Breast (tissue), 4 donors: ENCODE data around the gene MITF.

DNA sequence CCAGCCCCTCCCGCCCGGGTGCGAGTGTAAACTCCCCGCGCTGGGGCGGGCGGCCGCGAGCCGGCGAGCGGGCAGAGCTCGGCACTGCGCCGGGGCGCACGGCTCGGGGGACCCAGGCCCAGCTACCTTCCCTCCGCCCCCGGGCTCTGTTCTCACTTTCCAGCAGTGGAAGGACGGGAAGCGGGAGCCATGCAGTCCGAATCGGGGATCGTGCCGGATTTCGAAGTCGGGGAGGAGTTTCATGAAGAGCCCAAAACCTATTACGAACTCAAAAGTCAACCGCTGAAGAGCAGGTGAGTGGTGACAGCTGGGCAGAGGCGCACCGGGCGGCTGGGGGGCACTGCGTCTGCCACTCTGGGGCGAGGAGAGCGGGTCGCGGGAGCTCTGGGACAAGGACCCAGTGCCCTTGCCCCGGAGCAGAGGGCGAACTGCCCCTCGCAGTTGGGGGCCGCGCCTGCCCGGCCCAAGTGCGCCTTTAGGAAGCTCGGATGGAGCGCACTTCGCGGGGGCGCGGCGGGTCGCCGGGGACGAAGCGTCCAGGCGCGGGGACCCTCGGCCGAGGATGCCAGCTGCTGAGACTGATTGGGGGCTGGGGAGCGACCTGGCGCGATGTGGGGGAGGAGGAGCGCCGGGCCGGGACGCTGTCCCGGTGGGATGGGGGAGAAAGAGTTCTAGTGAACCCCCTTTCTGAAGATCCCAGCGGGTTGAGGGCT lies at the start of gene MITF:
TSS of gene MITF (plus strand) at position 56 of the 713 bp plus-strand sequence.
- PRO-cap, 3 experiments: peak in 3 of 3 experiments; most common plus-strand start position 56 of the sequence (in 2)
- RRBS: 2% methylated on average over 54 of the region's 69 CpGs

GRCh38 chr3:69741094-69741600 lies 1.9 kb downstream of the MITF start:
- PRO-cap, 3 experiments: no peak in any of the 3 experiments
- RRBS: no CpG with 5 or more reads among the region's 10 CpGs

DNA sequence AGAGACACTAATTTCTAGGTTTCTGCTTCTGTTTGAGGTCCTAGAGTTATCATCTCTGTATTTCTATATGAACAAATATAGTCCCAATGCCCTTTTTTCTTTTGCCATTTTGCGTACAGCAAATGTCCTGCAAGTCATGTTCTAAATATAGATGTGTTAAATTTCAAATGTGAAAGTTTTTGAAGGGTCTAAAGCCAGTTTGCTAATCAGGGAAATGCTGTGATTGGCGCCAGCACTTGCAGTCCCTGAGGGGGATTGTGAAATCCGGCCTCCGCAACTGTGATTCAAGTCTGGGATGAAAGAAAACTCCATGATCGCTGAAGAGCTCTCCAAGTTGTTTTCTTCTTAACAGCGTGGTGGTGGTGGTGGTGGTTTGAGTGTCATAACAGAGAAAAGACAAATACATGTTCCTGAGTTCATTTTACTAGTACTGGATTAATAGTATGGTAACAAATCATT lies 51.8 kb downstream of the MITF start:
- PRO-cap, 3 experiments: no peak in any of the 3 experiments
- RRBS: no CpG with 5 or more reads among the region's 6 CpGs

GRCh38 chr3:69865783-69866533 lies 126.7 kb downstream of the MITF start:
- PRO-cap, 3 experiments: no peak in any of the 3 experiments
- RRBS: no CpG with 5 or more reads among the region's 9 CpGs

DNA sequence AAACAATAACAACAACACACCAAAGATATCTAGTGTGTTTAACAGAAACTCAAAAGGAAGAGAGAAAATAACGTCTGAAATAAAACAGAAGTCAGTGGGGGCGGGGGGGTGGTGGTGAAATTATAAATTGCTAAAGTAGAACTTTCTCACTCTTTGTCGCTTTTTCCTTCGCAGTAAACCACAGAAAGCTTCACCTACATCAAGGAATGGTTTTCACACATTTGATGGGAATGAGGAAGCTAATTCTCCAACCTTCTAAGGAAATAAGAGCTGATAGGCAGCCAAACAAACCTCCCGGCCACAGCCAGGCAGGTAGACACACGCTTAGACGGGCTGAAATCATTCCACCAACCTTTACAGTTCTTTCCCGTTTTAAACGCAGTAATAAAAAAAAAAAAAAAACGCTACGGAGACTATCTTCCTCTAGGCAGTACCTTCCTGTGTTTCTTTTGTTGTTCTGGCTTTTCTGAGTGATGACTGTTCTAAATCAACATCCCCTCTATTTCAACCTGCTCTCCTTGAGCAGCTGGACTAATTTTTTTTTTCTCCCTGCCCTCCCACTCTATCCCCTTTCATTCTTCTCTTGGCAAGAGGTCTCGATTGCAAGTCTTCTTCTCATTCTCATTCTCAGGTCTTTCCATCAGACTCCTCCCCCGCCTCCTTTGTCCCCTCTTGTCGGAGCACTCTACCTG lies 390.9 kb upstream of the MDFIC2 start:
- PRO-cap, 3 experiments: peak in 1 of 3 experiments; most common plus-strand start position 301 of the sequence (in 1)
- RRBS: no CpG with 5 or more reads among the region's 14 CpGs

DNA sequence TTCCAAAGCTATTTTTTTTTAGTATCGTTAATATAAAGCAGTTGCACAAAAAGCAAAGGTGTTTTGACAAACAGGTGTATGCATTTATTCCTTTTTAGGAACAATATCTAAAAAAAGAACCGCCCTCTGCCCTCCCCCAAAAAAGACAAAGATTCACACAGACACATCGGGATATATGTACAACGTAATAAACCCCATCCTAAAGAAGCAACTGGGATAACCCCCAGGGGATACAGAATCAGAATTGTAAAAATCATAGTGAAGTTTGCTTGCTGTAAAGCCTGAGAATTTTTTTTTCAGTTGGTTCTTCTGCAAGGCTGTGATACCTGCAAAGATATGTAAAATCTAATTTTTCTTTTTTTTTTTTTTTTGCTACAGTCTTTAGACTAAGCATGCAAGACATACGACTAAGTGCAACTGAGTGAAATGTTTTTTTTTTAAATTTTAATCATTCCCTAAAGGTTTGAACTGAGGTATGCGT lies 627.4 kb downstream of the FOXP1 start:
- PRO-cap, 3 experiments: no peak in any of the 3 experiments
- RRBS: no CpG with 5 or more reads among the region's 6 CpGs

GRCh38 chr3:70956890-70957929 lies 626.3 kb downstream of the FOXP1 start:
- PRO-cap, 3 experiments: no peak in any of the 3 experiments
- RRBS: no CpG with 5 or more reads among the region's 7 CpGs

GRCh38 chr3:71056360-71056810 lies 527.1 kb downstream of the FOXP1 start:
- PRO-cap, 3 experiments: peak in 1 of 3 experiments; most common plus-strand start chr3:71056522 (in 1)
- RRBS: no CpG with 5 or more reads among the region's 5 CpGs

DNA sequence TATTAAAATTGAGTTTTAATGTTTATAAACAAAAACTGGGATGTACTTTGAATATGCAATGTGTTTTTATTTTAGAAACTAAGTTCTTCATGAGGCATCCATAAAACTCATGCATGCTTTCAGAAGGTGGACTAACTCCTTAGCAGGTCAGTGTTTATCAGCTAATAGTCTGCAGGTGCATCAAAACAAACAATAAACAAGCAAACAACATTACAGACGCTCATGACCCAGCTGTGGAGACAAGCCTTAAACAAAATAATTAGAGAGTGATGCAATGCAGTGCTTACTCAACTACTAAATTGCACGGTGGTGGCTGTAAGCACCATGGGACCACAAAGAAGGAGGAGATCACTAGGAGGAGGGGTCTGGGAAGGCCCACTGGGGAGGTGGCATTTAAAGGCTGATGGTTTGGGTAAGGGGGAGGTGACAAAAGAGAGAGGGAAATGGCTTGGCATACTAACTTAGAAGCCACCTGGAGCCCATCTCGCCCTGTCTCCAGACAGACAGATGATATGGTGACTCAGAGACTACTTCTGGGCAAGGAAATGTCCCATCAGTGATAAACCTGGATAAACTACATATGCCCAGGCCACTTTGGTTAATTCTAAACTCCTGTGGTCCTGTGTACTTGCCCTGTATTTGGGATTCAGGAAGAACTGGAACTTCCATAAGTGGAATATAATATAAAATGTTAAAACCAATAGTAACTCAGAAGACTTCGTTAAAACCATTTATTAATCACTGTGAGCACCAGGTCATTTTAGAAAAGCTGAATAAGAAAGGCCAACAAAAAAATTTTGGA lies 516.6 kb downstream of the FOXP1 start:
- PRO-cap, 3 experiments: no peak in any of the 3 experiments
- RRBS: no CpG with 5 or more reads among the region's 4 CpGs

GRCh38 chr3:71069866-71070254 lies 513.7 kb downstream of the FOXP1 start:
- PRO-cap, 3 experiments: peak in 1 of 3 experiments; most common minus-strand start chr3:71069956 (in 1)
- RRBS: no CpG with 5 or more reads among the region's 3 CpGs

DNA sequence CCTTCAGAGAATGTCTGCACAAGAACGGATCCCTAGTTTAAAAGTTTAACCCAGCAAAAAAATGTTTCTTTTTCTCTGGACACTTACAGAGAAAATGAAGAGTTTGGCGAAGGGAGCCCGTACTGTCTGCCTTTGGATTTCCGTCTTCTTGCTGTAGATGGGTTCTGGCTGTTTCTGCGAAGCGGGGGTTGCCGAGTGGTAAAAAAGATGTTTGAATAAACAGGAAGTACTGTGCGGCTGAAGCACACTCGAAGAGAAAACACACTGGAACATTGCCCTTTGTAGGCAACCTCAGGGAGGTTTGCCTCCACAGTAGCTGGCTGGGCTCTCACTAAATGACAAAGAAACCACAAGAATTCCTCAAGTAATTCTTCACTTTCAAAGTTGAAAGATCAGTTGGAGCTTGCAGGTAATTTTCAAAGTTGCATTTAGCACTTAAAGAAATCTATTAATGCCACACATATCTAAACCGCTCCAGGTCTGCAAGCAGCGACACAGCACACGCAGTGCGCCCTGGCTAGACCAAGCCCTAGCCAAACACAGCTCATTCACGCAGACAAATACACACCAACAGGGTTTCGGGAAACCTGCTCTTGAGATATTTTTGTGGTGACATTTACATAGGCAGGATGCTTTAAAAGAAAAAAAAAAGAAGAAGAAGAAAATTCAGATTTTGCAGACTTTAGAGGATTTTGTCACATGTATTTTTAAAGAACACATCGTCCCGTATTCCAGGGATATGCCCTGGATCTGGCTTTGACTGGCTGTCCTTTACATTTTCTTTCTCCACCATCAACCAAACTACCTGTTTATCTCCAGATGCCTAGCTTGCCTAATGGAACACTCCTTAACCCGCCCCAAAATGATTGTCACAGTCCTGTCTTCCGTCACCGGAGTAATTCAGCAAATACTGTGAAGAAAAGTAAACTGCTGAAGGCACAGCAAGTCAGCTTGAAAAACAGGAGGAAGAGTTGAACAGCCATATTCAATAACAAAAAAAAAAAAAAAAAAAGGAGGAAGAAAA lies 452.8 kb downstream of the FOXP1 start:
- PRO-cap, 3 experiments: peak in 3 of 3 experiments; most common plus-strand start position 245 of the sequence (in 1); most common minus-strand start position 176 of the sequence (in 2)
- RRBS: no CpG with 5 or more reads among the region's 20 CpGs

- PRO-cap, 3 experiments: no peak in any of the 3 experiments
- RRBS: no CpG with 5 or more reads among the region's 5 CpGs
These were observed 442.2 kb downstream of the FOXP1 start for GRCh38 chr3:71141314-71141777.

DNA sequence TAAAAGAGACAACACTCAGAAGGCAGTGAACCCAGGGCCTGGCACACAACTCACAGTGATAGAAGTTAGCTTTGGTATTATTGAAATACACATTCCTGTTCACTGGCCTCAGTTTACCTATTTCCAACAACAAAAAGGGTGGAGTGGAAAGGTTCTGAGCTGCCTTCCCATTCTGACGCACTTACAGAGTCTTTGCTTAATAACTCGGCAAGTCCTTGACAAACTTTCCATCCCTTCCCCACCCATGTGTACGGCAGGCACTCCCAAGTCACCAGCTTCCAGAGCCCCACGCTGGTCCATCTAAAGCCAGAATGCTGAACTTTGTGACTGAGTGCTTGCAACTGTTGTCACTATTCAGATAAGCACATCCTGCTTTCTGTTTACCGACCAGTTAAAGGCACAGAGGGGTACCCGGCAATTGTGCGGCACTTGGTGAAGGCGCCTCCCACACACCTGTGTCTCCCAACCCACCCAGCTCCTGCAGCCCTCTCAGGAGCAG lies 430.7 kb downstream of the FOXP1 start:
- PRO-cap, 3 experiments: no peak in any of the 3 experiments
- RRBS: no CpG with 5 or more reads among the region's 8 CpGs

DNA sequence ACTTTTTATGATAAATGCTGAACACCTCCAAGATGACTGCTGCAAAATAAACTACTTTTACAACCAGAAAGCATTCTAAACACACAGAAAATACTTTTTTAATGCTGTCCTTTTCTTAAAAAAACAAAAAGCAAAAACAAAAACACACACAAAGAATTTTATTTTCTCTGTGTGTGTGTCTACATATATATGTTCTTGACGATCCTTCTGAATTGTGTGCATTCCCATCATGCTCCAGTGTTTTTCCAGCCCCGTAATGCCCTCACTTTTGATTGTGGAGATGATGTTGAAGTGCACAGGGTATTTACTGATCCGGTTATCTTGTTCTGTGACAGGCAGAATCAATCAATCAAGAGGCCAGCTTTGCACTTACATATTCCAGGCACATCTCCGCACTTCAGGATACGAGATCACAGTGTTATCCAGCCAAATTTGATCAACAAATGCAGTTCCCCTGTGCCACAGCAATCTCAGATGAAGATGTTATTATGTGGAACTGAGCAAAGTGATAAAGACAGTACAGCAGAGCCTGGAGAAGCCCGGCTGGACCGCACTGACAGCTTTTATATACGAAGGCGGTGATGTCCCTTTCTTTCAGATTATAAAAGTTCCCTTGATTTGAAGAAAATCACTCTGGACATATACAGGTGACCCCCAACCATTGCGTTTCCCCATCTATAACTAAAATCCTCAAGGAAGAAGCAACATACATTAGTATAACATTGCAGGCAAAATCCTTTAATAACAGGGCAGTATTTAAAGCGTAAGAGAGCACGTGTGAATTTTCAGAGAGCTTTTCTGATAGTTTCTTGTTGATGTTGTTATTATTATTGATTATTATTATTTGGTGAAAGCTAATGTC lies 416.6 kb downstream of the FOXP1 start:
- PRO-cap, 3 experiments: no peak in any of the 3 experiments
- RRBS: no CpG with 5 or more reads among the region's 12 CpGs

DNA sequence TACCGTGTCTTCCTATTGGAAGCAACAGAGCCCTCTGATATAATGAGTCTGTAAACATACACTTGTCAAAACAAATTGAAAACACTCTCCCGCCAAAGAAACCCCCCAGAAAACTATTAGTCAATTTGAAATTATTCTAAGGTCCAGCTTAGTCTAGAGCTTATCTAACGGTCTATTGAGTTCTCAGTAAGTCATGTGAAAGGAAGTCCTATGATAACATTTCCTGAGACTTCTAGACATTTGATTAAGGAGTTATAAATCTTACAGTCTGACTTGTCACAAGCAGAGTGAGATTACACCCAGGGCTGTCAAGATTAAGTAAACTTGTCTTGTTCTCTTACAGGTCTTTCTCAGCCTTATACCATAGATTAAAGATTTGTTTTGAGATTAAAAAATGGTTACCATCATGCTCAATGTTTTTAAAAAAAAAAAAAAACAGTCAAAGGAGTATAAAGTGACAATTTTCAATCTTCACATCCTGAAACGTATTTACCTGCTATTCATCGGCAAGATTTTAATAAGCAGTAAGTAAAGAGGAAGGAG lies 356.1 kb downstream of the FOXP1 start:
- PRO-cap, 3 experiments: no peak in any of the 3 experiments
- RRBS: no CpG with 5 or more reads among the region's 5 CpGs

GRCh38 chr3:71244974-71245410 lies 338.5 kb downstream of the FOXP1 start:
- PRO-cap, 3 experiments: no peak in any of the 3 experiments
- RRBS: 4% methylated on average over 3 of the region's 8 CpGs

DNA sequence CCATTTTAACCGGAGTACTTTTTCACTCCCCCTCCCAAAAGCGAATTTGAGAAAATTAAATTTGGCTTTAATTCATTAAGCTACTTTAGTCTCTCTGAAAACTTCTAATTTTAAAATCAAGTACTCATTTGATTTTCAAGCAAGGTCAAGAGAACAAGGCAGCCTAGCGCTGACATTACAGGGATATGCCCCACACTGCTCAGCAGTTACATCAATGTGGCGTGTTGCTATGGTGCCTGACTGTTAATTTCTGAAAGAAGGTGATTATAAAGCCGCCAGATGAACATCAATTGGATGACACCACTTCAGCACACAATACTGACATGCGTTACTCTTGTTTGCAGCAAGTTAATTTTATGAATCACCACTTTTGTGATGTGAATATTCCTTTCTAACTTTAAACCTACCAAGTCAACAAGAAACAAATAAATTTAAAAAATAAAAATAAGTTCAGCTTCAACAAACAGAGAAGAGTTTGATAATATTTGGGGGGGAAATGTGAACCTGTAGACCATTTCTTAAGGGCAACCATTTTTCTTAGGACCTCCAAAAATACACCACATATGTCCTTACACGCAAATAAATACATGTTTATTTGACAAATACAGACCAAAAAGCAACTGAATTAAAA lies 284.3 kb downstream of the FOXP1 start:
- PRO-cap, 3 experiments: no peak in any of the 3 experiments
- RRBS: 100% methylated on average over 1 of the region's 7 CpGs

DNA sequence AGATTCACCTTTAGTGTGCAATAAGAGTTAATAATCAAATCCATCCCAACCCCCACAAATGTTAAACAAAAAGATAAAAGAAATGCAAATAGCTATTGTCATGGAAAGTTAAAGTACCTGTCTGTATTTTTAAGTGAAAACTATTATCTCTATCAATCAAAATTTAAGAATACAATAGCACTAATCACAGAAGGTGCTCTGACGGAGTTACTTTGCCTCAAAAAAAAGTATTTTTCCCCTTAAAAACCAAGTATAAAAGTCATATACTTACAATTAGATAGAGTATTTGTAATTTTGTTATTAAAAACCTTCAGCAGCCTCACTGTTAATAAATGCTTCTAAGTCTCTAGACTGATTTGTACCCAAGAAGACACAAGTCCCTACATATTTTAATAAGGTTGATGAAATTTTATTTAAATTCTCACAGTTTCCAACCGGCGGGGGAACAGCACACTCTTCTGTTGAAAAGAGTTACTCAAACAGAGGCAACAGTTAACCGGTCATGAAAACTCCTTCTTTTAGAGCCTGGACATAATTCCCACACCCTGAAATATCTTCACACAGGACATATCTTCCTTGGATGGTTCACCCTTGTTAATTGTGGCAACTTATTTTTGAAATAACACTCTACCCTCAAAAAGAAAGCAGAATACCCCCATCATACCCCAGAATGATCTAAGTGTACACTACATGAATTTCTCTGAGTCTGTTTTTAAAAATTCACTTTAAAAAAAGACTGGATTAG lies 278.9 kb downstream of the FOXP1 start:
- PRO-cap, 3 experiments: no peak in any of the 3 experiments
- RRBS: 57% methylated on average over 1 of the region's 4 CpGs

DNA sequence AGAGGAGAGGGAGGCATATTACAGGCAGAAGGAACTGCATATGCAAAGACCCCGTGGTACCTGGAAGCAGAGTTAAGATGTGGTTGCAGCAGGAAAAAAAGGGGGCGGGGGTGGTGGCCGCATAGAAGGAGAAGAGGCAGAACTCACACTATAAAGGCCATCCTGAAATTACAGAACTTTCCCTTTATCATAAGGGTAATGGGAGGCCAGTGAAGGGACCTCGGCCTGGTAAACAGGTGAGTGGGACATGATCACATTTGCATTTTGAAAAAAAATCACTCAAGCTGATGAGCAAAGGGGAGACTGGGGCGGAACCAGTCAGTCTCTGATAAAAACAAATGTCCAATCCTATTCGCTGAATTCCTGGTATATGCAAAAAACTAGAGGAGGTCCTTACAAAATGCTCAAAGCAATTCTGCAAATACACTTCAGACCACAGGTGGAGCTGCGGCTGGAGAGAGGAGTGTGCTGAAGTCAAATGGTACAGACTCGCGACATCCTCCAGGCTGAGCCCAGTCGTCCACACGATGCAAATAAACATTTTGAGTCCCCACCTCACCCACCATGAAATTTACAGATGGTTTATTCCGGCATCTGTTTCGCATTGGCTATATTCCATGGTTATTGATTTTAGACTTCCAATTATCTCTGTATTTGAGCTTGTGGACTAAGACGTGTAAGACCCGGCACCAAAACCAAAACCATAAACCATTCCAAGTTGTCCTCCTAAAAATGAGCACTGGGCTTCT lies 166.7 kb downstream of the FOXP1 start:
- PRO-cap, 3 experiments: no peak in any of the 3 experiments
- RRBS: 82% methylated on average over 4 of the region's 15 CpGs

GRCh38 chr3:71421498-71421767 lies 162.1 kb downstream of the FOXP1 start:
- PRO-cap, 3 experiments: no peak in any of the 3 experiments
- RRBS: no CpG with 5 or more reads among the region's 4 CpGs